ENCODE data around the gene PTPRM.

GRCh38 chr18:3452213-3452969 is 2.4 kb downstream of the TGIF1 start:
- PRO-cap, 3 experiments, result peak in 3 of 3 experiments; most common plus-strand start chr18:3452375 (in 1); most common minus-strand start chr18:3452377 (in 3)
- RAMPAGE, long total RNA, 4 experiments, result no peak in any of the 4 experiments
- RRBS, result no CpG with 5 or more reads among the region's 38 CpGs

DNA sequence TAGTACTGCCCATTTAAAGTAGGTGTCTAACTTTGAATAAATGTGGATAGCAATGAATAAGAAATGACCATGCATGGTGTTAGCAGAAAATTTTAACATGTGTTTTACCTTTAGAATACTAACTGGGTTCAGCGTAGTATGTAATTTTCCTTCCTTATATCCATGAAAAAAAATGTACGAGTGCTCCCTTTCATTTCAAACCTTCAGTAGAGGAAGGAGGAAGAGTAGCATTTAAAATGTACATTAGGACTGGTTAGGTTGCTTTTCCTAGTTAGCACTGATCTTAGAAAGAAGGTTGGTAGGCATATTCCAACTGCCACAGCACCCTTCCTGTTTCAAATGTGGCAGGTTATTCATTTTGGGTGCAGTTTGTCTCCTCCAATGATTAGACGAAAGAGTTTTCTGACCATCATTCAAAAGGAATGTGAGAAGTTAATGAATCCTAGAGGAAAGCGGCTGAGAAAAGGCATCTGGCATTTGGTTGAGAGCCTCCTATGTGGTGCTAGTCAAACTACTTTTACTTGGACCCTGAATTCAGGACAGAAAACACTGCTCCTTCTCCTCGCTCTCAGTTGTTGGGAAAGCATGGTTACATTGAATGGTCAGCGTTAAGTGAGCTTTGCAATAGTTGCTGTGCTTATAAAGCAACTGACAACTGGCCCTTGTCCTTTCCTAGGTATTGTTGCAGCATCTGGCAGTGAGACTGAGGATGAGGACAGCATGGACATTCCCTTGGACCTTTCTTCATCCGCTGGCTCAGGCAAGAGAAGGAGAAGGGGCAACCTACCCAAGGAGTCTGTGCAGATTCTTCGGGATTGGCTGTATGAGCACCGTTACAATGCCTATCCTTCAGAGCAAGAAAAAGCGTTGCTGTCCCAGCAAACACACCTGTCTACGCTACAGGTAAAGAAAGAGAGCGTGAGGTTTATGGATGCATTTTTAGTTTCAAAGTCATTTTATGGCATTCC is 6.0 kb downstream of the TGIF1 start:
- PRO-cap, 3 experiments, result no peak in any of the 3 experiments
- RAMPAGE, long total RNA, 4 experiments, result no peak in any of the 4 experiments
- RRBS, result no CpG with 5 or more reads among the region's 12 CpGs

DNA sequence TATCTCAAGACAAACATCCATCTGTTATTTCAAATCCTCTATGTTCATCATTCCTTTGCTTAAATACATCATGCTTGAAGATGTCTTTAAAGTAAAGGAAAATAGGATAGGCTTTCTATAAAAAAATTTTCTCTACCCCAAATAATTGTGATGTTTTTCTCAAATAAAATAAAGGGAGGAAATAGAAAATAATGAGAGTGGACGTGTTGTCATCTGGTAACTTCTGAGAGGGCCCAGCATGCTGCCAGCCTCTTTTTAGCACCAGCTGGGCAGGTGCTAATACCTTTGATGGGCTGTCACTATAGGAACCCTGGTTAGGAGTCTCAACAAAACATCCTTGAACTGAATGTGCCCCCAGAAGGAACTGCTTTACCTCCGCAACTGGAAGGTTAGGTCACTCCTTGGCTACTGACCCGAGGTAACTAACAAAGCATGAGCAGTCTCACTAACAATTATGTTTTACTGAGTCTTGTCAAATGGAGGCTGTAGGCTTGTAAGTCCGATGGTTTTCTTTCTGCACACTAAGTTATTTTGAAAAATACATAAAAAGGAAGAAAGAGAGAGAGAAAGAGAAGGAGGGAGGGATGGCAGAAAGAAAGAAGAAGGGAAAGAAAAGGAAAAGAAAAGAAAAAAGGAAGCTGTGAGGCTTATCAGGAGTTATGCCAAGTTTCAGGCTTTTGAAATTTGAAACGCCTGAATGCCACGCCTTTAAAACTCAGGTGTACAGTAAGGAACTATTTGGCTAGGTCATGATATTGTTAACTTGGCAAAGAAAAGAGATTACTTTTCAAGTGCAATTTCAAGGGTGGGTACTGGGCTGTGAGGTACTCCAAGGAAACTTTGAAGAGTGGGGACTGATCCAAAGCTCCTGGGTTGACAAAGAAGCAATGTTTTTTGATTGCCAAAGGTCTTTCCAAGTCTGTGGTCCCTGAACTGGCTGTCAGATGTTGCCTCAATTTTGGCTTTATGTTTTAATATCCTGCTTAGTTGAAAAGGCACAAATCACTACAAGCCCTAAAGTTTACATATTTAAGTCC is 91.0 kb downstream of the TGIF1 start:
- PRO-cap, 3 experiments, result no peak in any of the 3 experiments
- RAMPAGE, long total RNA, 4 experiments, result no peak in any of the 4 experiments
- RRBS, result no CpG with 5 or more reads among the region's 6 CpGs

GRCh38 chr18:3553932-3554746 is 104.2 kb downstream of the TGIF1 start:
- PRO-cap, 3 experiments, result no peak in any of the 3 experiments
- RAMPAGE, long total RNA, 4 experiments, result no peak in any of the 4 experiments
- RRBS, result no CpG with 5 or more reads among the region's 9 CpGs

- PRO-cap, 3 experiments, result no peak in any of the 3 experiments
- RAMPAGE, long total RNA, 4 experiments, result no peak in any of the 4 experiments
- RRBS, result 100% methylated on average over 1 of the region's 10 CpGs
Measured at GRCh38 chr18:3607270-3608113, 157.5 kb downstream of the TGIF1 start.

DNA sequence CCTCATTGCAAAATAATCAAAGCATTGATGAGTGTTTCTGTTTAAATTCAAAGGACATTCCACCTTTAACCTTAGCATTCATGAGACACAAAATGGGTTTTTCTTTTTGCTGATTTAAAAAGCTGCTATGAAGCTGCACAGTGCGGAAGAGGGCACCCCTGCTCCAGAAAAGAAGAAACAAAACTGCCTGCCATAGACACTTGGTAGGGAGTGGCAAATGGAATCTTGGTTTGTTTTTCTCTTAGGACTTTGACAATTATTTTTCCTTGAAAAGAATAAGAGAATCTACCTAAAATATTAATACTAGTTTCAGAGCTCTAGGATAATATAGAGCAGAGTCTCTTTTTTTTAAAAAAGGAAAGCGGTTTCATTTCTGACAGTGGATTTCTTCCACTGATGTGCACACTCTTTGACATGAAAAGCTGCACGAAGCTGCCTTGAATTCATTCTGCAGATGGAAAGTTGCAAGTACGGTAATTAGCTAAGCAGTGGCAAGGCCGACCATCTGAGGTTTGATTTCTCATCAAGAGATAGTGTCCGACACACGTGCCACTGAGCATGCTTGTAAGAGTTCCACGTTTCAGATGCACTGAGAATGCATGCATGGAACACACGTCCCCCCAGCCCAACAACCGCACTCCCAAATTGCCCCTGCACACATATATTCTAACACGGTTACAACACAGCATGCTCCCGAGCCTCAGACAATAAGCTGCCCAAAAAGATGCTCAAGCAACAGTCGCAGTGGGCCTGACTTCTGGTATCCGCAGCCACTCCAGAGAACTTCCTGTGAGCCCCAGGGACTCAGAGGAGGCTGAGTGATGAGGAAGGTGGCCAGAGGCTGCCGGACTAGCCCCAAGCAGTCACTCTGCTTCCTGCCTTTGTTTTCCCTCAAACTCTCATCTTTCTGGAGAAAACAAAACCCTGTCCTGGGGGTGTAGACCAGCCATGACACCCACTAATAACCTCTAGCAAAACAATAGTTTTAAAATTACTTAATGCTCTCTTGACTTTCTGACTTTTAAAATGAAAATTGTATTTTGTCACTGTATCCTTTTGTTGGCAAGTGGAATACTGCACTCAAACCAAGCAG is 203.8 kb downstream of the TGIF1 start:
- PRO-cap, 3 experiments, result peak in 2 of 3 experiments; most common plus-strand start position 446 of the sequence (in 1); most common minus-strand start position 411 of the sequence (in 1)
- RAMPAGE, long total RNA, 4 experiments, result no peak in any of the 4 experiments
- RRBS, result no CpG with 5 or more reads among the region's 15 CpGs

GRCh38 chr18:3655267-3655973 is 205.4 kb downstream of the TGIF1 start:
- PRO-cap, 3 experiments, result no peak in any of the 3 experiments
- RAMPAGE, long total RNA, 4 experiments, result no peak in any of the 4 experiments
- RRBS, result no CpG with 5 or more reads among the region's 11 CpGs

GRCh38 chr18:4264205-4264936 is 190.7 kb downstream of the DLGAP1 start:
- PRO-cap, 3 experiments, result no peak in any of the 3 experiments
- RAMPAGE, long total RNA, 4 experiments, result no peak in any of the 4 experiments
- RRBS, result no CpG with 5 or more reads among the region's 5 CpGs

GRCh38 chr18:5004046-5004940 is 192.8 kb downstream of the AKAIN1 start:
- PRO-cap, 3 experiments, result no peak in any of the 3 experiments
- RAMPAGE, long total RNA, 4 experiments, result no peak in any of the 4 experiments
- RRBS, result no CpG with 5 or more reads among the region's 32 CpGs

DNA sequence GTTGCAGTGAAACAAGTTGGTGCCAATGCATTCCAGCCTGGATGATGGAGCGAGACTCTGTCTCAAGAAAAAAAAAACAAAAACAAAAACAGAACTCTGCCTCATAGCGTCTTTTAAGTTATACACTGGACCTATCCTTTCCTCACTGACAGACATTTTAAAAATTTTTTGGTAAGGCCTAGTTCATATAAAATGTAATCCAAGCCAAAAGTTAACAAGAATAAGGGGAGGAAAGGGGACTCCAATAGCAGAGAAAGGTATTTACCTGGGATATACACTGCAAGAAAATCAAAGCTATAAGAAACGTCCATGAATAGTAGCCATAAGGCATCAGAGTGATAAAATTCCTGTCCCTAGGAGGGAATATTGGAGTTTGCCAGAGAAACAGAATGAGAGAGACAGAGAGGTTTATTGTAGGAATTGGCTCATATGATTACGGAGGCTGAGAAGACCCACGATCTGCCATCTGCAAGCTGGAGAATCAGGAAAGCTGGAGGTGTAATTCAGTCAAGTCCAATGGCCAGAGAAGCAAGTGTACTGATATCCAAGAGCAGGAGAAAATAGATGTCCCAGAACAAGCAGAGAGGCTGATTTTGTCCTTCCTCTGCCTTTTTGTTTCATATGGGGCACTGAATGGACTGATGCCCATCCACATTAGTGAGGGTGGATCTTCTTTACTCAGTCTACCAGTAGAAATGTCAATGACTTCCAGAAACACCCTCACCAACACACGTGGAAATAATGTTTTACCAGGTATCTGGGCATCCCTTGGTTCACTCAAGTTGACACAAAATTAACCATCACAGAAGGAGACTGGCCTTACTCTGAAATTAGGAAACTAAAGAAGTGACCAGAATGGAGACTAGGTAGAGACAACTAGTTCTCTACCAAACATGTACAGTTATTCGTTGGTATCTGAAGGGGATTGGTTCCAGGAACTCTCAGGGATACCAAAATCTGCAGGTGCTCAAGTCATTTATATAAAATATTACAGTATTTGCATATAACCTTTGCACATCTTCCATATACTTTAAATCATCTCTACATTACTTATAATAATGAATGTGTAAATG is 47.1 kb upstream of the AKAIN1 start:
- PRO-cap, 3 experiments, result no peak in any of the 3 experiments
- RAMPAGE, long total RNA, 4 experiments, result no peak in any of the 4 experiments
- RRBS, result no CpG with 5 or more reads among the region's 7 CpGs

GRCh38 chr18:5478008-5478633 is 65.7 kb downstream of the EPB41L3 start:
- PRO-cap, 3 experiments, result no peak in any of the 3 experiments
- RAMPAGE, long total RNA, 4 experiments, result no peak in any of the 4 experiments
- RRBS, result no CpG with 5 or more reads among the region's 4 CpGs

DNA sequence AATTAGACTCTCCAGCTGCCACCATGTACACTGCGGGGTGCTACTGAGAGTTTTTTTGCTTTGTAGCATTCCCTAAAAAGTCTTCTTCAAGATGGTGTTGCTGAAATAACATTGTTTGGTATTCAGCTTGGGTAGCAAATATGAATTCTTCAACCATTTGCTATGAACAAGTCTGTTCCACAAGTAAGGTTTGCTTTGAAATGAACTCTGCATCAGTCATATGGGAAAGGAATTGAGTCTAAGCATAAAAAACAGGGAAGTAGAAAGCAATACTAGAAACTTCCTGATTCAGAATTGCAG is 28.6 kb downstream of the EPB41L3 start:
- PRO-cap, 3 experiments, result peak in 1 of 3 experiments; most common minus-strand start position 192 of the sequence (in 1)
- RAMPAGE, long total RNA, 4 experiments, result no peak in any of the 4 experiments
- RRBS, result no CpG with 5 or more reads among the region's 1 CpG

- PRO-cap, 3 experiments, result peak in 3 of 3 experiments; most common plus-strand start chr18:5542574 (in 1); most common minus-strand start chr18:5542532 (in 1)
- RAMPAGE, long total RNA, 4 experiments, result no peak in any of the 4 experiments
- RRBS, result no CpG with 5 or more reads among the region's 6 CpGs
Measured at GRCh38 chr18:5542297-5542693, 1.5 kb downstream of the EPB41L3 start.

DNA sequence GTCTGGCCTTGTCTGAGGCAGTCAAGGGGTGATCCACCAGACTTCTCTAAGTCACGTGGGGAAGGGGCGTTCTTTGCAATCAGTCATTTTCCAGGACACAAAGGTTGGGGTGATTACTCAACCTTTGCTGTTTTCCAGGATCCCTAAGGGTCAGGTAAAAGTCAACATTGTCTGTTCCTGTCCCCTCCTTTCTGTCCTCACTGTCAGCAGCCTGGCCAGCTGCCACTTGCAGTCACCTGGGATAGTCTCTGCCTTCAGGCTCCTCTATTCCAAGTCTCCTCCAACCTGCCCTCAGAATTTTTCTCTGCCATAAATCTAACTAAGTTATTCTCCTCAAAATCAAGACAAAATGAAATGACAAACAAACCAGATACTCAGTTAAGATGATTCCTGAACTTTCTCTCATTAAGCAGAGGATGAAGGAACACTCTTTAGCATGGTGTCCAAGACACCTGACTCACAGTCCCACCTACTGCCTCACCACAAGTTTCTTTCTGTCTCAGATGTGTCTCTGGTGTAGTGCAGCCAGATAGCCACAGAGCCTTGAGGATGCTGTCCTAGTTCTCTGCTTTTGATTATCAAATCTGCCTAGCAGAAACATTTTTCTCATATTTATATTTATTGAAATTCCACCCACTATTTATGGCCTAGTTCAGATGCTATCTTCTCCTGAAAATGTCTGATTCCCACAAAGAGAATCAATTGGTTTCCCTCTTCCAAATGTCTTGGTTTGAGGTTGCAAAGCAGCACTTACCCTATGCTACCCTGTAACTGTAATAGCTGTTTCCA is 103.5 kb upstream of the TMEM200C start:
- PRO-cap, 3 experiments, result no peak in any of the 3 experiments
- RAMPAGE, long total RNA, 4 experiments, result no peak in any of the 4 experiments
- RRBS, result no CpG with 5 or more reads among the region's 2 CpGs

DNA sequence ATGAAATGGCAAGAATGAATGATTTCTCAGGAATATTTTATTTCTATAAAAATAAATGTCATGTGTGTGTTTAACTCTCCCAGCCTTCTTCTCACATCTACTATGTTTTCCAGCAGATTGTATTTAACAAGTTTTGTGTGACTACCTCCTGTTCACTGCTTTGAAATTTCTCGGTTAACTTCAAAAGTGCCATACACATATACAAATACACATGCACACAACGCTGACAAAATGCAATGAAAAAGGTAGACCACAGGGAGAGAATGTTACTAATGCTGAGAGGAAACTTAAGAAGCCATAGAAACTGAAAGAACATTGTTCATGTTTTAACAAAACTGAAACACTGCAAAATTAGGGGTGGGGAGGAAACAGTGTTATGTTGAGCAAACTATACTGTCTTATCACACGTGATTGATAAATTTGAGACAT is 165.7 kb downstream of the L3MBTL4 start:
- PRO-cap, 3 experiments, result no peak in any of the 3 experiments
- RAMPAGE, long total RNA, 4 experiments, result no peak in any of the 4 experiments
- RRBS, result no CpG with 5 or more reads among the region's 3 CpGs

- PRO-cap, 3 experiments, result no peak in any of the 3 experiments
- RAMPAGE, long total RNA, 4 experiments, result no peak in any of the 4 experiments
- RRBS, result no CpG with 5 or more reads among the region's 7 CpGs
Measured at GRCh38 chr18:6994769-6995402, 122.7 kb downstream of the LAMA1 start.

DNA sequence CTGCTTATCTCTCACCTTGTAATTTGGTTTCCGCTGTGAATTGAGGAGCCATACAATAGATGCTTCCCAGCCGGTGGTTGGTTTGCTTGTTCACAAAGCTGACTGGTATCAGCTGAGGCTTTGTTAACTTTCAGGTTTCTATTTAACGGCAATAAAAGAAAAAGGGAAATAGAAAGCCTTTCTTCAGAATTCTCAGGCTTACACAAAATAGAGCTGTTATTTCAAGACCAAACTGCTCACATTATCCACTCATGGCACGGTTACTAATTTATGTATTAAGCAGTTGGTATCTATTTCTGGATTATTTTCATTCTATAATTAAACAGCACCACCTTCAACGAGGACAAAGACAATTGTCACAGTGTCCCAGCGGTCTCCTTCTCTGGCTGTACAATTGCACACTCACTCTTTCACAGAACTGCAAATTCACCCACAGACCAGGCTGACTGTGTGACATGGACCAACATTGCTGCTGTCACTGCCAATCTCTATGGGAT is 26.3 kb downstream of the LRRC30 start:
- PRO-cap, 3 experiments, result no peak in any of the 3 experiments
- RAMPAGE, long total RNA, 4 experiments, result no peak in any of the 4 experiments
- RRBS, result 16% methylated on average over 1 of the region's 6 CpGs

DNA sequence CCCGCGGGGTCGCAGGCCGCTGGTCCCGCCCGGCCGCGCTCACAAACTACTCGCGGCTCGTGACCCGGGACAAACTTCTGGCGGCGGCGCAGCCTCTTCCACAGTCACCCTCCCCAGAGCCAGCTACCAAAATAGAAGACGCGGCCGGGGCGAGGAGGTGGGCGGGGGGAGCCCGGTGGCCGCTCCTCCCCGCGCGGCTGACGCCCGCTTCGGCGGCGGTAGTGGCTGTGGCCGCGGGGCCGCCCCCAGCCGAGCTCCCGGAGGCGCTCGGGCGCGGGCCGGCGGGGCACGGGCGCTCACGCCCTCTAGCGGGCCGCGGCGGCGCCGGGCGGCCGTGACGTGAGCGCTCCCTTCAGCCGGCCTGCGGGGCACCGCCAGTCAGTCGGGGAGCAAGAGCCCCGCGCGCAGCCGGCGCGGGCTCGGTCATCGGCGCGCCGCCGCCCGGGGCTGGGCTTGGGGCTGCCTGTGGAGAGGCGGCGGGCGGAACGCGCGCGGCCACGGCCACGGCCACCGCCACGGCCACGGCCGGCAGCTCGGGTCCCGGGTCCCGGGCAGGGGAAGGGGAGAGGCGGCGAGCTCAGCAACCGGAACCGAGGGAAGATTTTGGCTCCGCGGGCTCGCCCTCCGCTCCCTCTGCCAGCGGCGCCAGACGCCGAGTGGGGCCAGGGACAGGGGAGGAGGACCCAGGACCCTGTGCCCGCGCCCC is at the start of gene PTPRM:
TSS of gene PTPRM (plus strand) at position 377 of the 706 bp plus-strand sequence.
- PRO-cap, 3 experiments, result peak in 3 of 3 experiments; most common plus-strand start position 377 of the sequence (in 3); most common minus-strand start position 658 of the sequence (in 3)
- RAMPAGE, long total RNA, 4 experiments, result no peak in any of the 4 experiments
- RRBS, result 1% methylated on average over 53 of the region's 101 CpGs

DNA sequence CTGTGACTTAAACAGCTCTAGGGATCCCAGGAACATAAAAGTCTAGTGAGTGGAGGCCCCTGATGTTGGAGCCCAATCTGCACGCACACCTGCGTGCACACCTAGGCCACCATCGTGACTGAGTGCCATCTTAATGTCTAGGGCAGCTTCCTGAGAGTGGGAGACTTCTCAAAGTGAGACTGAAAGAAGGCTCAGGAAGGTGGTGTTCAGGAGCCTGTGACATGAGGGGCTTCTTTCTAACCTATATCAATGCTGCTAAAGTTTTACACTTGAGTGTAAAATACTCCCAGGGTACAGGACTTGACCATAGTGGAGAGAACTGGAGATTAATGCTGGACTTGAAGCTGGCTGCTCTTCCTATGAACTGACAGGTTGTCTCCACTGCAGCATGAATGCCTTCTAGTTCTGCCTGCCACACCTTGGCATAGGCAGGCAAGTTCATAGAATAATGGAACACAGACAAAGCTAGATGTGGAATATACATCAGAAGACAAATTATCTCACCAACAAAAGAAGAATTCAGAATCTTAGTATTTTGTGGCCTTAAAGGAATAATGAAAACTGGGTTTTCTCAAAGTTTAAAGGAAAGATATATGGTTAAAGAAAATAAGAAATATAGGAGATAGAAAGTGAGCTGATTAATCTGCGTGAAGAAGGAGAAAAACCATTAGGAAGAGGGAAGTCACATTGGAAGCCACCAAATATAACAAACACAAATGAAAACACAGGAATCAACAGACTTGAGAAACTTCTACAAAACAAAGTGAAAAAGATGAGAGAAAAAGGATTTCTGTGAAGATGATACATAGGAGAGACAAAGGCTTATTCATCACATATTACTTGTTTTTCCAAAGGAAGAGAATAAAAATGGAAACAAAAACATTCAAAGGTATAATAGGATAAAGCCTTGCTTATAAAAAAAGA is 106.0 kb downstream of the PTPRM start:
- PRO-cap, 3 experiments, result no peak in any of the 3 experiments
- RAMPAGE, long total RNA, 4 experiments, result no peak in any of the 4 experiments
- RRBS, result no CpG with 5 or more reads among the region's 4 CpGs

GRCh38 chr18:7712012-7713086 is 145.2 kb downstream of the PTPRM start:
- PRO-cap, 3 experiments, result no peak in any of the 3 experiments
- RAMPAGE, long total RNA, 4 experiments, result no peak in any of the 4 experiments
- RRBS, result no CpG with 5 or more reads among the region's 9 CpGs